Progenitor cell of endocrine pancreas (in vitro differentiated cells): Measurements from ENCODE around the genes ACSF2 and SPATA20.

DNA sequence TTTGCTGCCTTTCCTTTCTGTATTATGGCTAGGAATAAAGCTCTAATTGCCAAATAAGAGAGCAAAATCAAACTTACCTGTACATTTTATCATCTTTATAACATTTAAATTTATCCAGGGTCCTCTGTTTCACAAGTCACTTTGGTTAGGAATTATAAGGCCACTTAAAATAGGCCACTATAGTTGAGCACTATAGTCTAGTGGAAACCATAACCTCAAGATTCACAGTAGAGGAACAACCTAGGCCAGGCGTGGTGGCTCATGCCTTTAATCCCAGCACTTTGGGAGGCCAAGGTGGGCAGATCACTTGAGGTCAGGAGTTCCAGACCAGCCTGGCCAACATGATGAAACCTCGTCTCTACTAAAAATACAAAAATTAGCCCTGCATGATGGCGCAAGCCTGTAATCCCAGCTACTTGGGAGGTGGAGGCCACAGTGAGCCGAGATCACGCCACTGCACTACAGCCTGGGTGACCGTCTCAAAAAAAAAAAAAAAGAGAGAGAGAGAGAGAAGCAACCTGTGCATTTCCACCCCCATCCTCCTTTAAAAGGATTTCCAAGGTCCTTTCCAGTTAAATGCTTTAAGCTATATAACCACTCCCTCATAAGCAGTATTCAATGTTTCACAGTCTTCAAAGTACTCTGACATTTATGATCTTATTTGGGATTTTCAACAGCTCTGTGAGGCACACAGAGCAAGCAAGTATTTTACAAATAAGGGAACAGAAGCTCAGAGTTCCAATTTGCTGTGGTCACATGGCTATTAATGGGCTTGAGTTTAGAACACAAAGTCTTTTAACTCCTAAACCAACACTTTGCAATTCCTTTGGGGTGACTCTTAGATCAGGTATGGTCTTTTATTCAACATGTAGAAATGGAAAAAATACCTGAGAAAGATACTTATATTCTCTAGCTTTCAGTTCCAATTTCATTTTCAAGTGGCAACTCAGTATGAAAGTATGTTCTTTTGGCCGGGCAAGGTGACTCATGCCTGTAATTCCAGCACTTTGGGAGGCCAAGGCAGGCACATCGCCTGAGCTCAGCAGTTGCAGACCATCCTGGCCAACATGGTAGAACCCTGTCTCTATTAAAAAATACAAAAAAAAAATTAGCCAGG, 31.5 kb downstream of the SPOP start:
- PRO-cap = no peak

- PRO-cap = no peak
Observed at GRCh38 chr17:49691026-49692259, 13.5 kb upstream of the SPOP start.

DNA sequence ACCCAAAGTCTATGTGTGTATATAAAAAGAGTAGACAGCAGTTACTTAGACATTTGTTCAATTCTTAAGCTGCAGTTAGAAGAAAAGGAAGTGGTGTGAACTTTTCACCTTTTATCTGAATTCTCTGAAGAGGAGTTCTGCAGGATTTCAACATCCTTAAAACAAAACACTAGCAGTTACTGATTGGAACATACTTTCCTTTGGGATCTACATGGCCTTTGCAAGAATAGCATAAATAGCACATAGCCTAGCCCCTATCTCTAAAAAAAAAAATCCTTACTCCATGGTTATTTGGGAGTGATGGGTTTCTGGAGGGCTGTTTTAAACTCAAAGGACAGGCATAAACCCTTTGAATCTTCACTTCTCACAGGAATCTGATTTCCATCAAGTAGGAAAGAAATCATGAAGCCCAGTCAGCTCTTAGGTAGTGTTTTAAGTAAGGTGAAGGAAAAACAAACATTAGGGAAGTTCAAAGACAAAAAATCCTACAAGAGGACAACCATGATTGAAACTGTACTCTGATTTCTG, 21.5 kb downstream of the FAM117A start:
- PRO-cap = no peak

DNA sequence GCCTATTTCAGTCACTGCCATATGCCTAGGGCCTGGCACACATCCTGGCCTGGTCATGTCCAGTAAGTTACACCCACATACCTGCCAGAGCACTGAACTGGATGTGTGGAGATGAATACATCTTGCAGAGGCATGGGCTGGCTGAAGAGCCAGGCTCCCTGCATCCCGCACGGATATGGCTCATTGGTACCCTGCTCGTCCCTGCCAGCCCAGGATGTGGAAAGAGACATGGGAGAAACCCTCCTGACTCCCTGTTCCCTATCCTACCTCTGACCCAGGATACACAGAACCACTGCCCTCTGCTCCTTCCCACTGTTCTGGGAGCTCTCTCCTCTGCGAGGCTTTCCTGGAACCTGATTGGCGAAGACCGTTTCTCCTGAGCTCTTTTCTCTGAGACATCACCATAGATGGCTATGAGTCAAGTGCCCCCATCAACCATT, 40.0 kb upstream of the TAC4 start:
- PRO-cap = no peak

GRCh38 chr17:49890468-49890841, 42.6 kb upstream of the TAC4 start:
- PRO-cap = no peak

- PRO-cap = unidirectional peak, plus-strand start at chr17:49968663
Observed at GRCh38 chr17:49968080-49968885, 707 bp upstream of the DLX4 start.

DNA sequence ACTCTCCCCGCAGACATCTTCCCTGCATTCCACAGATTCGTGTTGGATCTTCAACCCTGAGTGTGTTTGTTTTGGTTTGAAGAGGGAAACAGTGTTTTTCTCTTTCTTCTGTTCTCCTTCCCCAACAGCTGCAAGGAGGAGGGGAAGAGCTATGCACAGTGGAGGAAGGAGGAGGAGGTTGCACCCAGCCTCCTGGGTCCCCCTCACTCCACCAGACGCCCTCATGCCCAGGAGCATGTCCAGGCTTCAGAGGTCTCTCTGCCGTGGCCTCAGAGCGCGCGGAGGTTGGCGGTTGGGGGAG, 1.3 kb downstream of the ITGA3 start:
- PRO-cap = no peak

- PRO-cap = no peak
Observed at GRCh38 chr17:50060798-50061582, 5.1 kb downstream of the ITGA3 start.

DNA sequence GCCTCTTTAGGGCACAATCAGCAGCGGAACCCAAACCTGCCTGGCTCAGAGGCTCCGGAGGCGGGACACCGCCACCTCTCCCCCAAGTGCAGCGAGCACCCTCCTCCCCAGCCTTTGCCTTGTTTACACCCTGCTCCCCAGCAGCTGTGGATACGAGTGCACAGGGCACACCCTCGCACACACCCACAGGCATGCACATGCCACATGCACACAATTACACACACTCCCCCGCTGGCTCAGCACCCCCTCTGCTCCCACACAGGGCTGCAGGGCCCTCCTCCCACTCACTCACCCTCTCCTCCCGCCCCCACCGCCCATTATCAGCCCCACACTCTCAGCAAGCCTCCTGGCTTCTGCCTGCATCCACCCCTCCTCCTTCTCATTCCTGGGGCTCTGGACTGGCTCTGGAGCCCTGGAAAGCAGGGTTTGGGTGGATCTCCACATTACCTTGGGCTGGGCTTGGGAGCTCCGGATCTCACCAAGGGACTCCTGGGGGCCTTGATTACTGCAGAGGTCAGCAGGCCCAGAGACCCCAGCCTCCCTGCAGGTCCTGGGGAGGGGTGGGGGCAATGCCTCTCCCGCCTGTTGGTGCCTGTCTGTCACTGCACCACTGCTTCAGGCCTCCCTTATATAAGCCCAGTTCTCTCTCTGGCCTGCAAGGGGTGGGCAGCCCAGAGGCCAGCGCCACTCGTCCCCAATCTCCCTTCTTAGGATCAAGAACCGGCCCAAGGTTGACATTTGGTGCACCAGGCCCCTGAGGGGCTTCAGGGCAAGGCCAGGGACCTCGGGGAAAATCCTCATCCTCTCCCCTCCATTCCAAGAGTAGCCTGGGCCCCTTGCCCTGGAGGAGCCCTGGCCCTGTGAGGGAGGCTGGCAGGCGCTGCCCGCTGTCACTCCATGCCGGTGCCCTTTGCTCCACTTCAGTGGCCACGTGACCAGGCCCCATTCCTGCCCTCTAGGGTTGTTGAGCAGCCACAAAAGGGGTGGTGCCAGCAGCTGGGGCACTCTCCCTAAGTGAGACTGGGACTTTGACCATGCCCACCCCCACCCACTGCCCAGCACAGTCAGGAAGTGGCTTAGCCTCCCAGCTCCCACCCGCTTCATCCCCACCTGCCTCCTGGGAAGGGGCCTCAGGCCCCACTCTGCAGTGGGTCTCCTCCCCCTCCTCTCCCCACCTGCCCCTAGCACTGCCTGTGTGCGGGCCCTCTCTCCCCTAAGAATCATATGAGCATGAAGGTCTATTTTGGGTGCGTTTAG, 6.7 kb downstream of the PDK2 start:
- PRO-cap = no peak

GRCh38 chr17:50175833-50176269, 10.0 kb downstream of the SGCA start:
- PRO-cap = unidirectional peak, minus-strand start at chr17:50175940

- PRO-cap = no peak
Observed at GRCh38 chr17:50209291-50210113, 8.1 kb upstream of the COL1A1 start.

- PRO-cap = no peak
Observed at GRCh38 chr17:50257744-50258150, 16.5 kb upstream of the TMEM92 start.

- PRO-cap = no peak
Observed at GRCh38 chr17:50275204-50275606, 939 bp downstream of the TMEM92 start.

- PRO-cap = no peak
Observed at GRCh38 chr17:50363672-50364369, 9.2 kb downstream of the MRPL27 start.

- PRO-cap = no peak
Observed at GRCh38 chr17:50423697-50424384, 2.2 kb upstream of the ACSF2 start.

DNA sequence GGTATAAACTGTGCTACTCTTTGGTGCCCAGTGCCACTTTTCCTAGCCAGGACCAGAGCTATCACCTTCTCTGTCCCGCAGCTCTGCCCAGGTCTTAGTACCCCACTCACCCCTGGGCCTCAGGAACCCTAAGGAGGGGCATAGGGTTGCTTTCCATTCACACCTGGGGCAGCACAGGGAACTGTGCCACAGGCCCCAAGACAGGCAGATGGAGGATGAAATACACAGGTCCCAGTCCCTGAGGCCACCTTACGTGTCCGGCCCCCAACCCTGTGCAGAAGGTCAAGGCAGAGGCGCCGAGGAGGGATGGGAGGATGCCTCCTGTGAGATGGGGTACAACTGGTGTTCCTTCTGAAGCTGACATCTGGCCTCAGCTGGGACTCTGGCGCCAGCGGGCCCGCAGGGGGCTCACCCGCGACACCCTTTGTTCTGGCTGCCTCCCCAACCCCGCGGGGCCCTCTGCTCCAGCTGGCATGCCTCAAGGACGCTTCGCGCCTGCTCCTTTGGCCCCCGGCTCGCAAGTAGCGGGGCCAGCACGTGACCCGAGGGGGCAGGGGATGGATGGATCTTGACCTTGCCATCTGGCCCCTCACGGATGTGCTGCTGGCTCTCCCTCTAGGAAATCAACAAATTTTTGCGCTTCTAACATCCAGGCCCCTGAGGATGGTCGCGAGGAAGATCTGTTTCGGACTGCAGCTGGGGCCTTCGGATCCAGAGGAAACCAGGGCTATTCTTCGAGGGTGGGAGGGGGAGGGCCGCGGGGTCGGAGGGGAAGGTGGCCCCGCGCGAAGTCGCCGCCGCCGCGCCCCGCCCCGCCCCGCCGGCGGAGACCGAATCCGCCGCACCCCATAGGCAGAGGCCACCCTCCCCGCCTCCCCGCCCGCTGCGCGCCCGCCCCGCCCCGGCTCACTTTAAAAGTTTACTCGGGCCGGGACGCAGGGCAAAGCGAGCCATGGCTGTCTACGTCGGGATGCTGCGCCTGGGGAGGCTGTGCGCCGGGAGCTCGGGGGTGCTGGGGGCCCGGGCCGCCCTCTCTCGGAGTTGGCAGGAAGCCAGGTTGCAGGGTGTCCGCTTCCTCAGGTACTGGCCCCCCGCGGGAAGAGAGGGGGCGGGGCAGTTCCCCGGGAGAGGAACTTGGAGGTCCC, at the start of gene ACSF2:
TSS of gene ACSF2 (plus strand) at position 909 of the 1,145 bp plus-strand sequence.
- PRO-cap = bidirectional peak, plus-strand start at position 909 of the sequence, minus-strand start at position 692 of the sequence

DNA sequence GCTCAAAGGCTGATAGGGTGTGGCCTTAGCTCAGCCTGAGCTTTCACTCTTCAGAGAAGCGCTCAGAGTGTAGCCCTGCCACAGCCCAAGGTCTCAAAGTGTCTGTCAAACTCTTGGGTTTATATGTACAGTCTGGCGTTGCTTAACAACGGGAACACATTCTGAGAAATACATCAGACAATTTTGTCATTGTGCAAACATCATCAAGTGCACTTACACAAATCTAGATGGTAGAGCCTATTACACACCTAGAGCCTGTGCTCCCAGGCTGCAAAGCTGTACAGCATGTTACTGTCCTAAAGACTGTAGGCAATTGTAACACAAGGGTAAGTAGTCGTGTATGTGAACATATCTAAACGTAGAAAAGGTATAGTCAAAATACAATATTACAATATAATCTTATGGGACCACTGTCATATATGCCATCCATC, 20.8 kb downstream of the CHAD start:
- PRO-cap = no peak

DNA sequence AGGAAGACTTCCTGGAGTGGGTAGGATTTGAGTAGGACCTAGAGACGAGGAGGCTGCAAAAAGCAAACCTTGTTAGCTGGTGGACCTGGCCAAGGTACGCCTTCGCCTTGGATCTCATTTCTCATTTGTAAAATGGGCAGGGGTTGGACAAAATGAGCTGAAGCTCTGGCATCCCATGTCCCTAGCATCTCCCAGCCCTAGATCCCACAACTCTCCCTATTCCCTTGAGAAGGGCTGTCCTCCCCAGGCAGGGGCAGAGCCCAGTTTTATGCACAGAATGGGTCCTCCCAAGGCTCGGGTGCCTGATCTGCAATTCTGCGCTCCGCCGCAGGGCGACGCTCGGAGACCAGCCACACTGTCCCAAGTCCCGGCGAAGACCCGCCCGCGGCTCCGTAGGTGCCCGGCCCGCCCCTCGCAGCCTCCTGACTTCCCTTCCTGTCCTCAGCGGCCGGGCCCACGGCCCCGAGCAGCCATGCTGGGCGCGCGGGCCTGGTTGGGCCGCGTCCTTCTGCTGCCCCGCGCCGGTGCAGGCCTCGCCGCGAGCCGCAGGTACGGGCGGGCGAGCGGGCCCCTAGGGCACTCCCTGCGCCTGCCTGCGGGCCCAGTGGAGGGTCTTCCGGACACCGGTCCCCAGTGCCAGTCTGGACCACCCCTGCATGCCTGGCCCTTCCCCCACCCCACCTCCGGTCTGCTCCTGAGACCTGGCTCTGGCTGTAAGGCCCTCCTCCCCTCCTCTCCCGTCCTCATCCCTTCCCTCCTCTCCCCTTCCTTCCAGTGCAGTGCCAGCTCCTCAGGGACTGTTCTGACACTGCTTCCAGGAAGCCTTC, at the start of gene SPATA20:
TSS of gene SPATA20 (plus strand) at position 438 of the 827 bp plus-strand sequence.
- PRO-cap = bidirectional peak, plus-strand start at position 427 of the sequence, minus-strand start at position 510 of the sequence

- PRO-cap = no peak
Observed at GRCh38 chr17:50554105-50554475, 6.4 kb upstream of the CACNA1G start.

DNA sequence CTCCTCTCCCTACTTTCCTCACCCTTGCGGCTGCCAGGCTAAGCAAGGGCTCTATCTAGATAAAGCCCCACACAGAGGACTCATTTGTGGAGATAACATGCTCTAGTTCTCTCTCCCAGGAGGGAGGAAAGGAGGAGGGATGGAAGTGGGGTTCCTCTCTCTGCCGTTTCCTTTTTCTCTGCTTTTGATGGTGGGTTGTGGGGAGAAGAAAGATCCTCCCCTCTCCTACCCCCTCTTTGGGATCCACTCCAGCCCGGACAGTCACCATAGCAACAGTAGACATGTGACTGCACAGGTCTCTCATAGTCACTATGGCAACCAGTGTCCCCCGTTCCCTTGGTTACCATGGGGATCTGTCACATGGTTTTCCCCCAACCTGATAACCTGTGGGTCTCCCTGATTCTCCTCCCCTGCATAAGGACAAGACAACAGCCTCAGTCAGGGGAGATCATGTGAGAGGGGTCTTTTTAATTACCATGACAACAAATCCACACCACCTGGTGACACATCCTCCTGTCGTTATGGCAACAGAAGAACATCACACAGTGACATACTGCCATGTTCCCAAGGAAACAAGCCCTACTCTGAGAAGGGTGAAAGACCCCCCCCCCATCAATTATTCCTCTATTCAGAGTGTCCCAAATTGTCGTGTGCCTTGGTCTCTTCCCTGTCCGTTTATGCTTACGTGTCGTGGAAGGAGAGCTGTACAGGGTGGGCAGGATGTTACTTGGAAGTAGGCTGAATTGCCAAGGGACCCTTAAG, 5.4 kb downstream of the CACNA1G start:
- PRO-cap = no peak